Pulmonary artery (tissue), 1 donor: ENCODE measurements around a stretch of chr5.

- PRO-cap, result no peak
Observed at GRCh38 chr5:139104701-139105247, 93.4 kb downstream of the SIL1 start.

GRCh38 chr5:139182065-139182425 lies 16.1 kb downstream of the SIL1 start:
- PRO-cap, result no peak

DNA sequence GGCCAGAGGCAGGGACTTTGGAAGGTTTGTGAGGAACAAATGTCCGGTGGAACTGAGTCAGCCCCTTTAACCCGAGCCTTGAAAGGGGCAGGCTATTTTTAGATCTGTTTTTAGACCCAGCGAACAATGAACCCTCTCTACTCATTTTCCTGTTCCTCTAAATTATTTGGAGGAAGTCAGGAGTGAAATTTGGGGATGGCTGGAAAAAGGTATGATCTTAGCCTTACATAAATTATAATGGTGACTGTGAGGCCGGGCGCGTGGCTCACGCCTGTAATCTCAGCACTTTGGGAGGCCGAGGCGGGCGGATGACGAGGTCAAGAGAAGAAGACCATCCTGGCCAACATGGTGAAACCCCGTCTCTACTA lies 19.1 kb upstream of the MATR3 start:
- PRO-cap, result no peak

DNA sequence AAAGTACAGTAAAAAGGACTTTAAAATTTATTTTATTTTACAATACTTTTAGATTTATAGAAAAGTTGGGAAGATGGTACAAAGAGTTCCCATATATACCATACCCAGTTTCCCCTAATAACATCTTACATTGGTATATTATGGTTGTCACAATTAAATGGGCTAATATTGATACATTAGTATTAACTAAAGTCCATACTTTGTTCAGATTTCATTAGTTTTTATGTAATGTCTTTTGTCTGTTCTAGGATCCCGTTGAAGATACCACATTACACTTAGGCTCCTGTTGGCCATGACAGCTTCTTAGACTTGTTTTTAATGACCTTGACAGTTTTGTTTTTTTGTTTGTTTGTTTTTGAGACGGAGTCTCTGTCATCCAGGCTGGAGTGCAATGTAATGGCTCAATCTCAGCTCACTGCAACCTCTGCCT lies 11.0 kb upstream of the MATR3 start:
- PRO-cap, result no peak

- PRO-cap, result no peak
Observed at GRCh38 chr5:139323208-139323559, 18.5 kb upstream of the PAIP2 start.

GRCh38 chr5:139328666-139329106 lies 13.0 kb upstream of the PAIP2 start:
- PRO-cap, result no peak

GRCh38 chr5:139330246-139330776 lies 11.3 kb upstream of the PAIP2 start:
- PRO-cap, result no peak

DNA sequence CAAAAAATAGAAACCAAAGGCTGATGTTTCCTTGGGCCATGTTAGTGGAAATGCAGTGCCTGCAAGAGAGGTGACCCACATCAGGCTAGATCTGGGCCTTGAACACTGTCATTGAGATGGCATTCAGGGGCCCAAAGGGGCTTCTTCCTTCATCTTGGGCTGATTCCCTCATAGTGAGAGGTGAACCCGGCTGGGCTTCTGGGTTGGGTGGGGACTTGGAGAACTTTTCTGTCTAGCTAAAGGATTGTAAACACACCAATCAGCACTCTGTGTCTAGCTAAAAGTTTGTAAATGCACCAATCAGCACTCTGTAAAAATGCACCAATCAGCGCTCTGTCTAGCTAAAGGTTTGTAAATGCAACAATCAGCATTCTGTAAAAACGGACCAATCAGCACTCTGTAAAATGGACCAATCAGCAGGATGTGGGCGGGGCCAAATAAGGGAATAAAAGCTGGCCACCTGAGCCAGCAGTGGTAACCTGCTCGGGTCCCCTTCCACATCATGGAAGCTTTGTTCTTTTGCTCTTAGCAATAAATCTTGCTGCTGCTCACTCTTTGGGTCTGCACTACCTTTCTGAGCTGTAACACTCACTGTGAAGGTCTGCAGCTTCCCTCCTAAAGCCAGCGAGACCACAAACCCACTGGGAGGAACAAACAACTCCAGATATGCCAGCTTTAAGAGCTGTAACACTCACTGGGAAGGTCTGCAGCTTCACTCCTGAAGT lies 20.4 kb upstream of the STING1 start:
- PRO-cap, result no peak

DNA sequence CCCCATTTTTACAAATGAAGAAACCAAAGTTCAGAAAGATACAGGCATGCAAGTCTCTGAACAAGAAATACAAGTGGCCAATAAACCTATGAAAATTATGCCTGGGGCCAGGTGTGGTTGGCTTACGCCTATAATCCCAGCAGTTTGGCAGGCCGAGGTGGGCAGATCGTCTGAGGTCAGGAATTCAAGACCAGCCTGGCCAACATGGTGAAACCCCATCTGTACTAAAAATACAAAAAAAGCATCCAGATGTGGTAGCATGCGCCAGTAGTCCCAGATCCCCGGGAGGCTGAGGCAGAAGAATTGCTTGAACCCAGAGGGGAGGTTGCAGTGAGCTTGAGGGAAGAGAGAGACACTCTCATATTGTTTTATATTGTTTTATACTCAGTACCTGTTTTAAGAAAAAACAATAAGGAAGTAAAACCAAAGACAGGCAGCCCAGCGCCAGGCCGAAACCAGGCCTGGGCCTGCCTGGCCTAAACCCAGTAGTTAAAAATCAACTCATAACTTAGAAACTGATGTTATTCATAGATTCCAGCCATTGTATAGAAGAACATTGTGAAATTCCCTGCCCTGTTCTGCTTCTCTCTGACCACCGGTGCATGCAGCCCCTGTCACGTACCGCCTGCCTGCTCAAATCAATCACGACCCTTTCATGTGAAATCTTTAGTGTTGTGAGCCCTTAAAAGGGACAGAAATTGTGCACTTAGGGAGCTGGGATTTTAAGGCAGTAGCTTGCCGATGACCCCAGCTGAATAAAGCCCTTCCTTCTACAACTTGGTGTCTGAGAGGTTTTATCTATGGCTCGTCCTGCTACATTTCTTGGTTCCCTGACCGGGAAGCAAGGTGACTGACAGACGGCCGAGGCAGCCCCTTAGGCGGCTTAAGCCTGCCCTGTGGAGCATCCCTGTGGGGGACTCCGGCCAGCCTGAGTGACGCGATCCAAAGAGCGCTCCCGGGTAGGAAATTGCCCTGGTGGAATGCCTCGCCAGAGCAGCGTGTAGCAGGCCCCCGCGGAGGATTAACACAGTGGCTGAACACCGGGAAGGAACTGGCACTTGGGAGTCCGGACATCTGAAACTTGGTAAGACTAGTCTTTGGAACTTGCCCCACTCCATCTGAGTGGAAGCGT lies 35.2 kb upstream of the UBE2D2 start:
- PRO-cap, result no peak

- PRO-cap, result no peak
Observed at GRCh38 chr5:139561637-139562560, 760 bp downstream of the UBE2D2 start.

DNA sequence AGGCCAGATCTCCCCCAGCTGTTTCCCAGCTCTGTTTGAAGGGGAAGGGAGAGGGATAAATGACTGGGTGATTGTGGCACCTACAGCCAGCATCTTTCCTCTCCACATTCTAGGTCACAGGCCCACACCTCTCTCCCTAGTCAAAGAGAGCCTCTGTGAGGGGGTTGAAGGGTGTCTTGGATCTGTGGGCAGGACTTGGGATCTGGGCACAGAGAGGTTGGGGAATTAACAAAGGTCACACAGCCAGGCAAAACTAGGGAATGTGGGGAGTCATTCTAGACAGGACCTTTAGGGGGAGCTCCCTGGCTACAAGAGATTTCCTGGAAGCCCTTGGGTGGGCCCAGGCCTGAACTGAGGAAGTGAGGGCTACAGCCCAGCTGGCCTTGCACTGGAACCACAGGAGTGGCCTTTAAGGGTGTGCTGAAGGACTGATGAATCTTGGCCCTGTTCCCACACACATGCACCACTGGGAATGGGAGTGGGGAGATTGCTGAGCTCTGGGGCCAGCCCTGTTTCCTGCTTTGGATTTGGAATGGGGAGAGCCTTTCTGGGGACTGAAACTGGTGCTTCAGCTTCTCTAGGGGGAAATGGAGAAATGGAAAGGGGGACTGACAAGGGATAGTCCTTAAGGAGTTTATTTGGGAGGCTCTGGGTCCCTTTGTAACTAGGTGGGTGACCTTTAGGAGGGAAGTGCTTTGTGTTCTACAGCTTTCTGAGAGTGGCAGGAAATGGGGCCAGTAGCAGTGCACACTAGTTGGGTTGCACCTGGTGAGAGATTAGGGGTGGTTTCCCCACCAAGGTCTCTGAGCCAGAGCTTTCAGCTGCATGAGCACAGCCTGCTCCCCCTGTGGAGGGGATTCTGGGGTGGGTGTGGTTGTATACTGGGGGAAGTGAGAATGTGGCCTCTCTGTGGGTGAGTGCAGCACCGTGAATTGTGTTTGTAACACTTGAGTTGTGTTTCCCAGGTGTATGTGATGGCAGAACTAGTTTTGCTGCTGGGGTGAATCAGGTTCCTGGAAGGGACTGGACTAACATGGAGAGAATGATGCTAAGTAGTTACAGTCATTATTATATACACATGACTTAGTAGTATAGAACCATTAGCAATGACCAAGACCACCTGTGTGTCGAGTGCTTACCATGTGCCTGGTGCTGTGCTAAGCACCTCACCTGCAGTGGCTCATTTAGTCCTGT lies 12.2 kb upstream of the CXXC5 start:
- PRO-cap, result no peak

- PRO-cap, result no peak
Observed at GRCh38 chr5:139640604-139641262, 7.4 kb upstream of the CXXC5 start.

- PRO-cap, result no peak
Observed at GRCh38 chr5:139654728-139655594, 6.8 kb downstream of the CXXC5 start.

- PRO-cap, result bidirectional peak, plus-strand start at chr5:139655827, minus-strand start at chr5:139655734; unidirectional peak, minus-strand start at chr5:139655859
Observed at GRCh38 chr5:139655595-139656481, 7.7 kb downstream of the CXXC5 start.

DNA sequence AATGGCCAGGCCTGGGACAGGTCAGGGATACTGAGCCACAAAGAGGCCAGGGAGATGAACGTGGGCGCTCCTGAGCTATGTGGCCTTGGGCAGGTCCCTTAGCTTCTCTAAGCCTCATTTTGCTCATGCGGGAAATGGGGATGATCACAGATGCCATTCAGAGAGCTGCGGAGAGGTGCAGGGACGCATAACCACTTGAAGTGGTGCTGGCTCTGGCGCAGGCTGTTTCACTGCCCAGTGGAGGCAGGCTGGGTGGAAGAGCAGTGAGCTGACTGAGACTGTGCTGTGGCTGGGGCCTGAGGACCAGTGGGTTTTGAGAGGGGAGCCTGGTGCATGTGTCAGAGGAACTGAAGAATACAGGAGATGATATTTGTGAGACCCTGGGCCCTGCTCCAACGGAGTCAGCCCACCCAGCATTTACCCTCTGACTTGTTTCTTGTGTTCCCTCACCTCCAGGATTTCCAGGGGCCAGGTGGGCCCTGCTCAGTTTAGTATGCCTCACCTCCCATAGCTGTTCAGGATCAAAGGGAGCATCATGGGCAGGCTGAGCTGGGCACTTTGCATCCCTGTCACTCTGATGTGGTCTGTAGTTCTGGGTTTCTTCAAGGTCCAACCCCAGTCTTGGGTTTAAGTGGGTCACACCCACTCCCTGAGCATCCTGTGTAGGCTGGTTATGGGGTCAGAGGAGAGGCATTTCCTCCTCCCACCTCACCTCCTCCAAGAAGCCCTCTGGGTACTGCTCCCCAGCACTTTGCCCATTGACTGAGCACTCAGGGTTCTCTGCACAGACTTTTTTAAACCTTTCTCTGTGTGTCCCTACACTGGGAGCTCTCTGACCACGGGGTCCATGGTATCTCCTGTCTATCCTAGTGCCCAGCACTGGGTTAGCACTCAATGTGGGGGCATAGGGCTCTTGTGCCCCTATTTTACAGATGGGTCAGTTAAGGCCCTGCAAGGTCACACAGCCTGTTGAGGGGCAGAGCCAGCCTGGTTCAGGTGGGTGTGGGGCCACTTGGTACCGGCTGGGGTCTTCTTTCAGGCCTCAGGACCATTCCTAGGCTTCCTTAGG lies 18.7 kb downstream of the CXXC5 start:
- PRO-cap, result no peak

GRCh38 chr5:139669809-139670433 lies 21.8 kb downstream of the CXXC5 start:
- PRO-cap, result no peak

GRCh38 chr5:139677746-139678434 lies 29.7 kb downstream of the CXXC5 start:
- PRO-cap, result no peak

DNA sequence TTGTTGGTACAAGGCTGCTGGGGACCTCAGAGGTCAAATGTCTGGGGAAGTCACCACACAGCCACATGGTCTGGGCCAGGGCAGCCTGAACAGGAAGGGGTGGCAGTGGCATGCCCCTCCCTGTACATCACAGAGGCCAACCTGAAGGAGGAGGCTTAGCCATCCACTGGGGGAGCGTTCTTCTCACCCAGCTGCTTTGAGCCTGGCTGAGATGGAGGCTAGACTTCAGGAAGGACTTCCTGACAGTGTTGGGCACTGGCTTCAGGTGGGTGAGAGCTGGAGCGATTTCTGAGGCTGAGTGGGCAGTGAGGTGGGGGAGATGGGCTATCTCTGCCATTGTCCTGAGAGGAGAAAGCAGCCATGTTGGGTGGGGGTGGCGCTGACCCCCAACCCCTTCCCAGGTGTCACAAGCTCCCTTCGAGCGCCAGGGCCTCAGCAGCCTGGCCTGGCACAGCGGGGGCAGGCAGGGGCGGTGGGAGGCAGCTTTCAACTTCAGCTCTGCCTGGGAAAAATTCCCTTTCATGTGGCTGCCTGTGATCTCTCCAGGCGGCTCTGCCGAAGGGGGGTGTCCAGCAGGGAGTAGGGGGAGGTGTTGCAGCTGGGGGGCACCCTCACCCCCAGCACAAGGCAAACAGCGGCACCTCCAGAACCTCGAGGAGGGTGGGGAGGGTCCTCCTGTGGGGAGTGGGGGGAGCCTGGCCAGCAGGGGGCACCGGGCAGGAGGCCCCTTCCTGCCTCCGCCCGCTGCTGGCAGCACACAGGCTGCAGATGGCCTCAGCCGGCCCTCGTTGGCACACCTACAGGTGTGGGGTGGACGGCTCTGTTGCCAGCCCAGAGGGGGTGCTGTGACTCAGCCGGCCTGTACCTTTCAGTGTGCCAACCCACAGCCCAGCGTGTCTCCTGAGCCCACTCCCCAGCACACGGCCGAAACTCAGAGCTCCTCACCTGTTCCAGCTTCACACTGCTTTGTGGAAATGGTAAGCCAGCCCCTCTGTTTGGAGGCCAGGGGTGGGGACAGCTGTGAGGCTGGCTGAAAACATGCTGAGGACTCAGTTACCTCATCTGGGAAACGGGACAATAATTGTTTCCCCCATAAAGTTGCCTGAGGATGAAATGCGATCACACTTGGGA lies 36.7 kb downstream of the CXXC5 start:
- PRO-cap, result no peak

- PRO-cap, result bidirectional peak, plus-strand start at chr5:139690667, minus-strand start at chr5:139690490
Observed at GRCh38 chr5:139690173-139691302, 42.4 kb downstream of the CXXC5 start.

GRCh38 chr5:139745795-139746836 lies 49.5 kb upstream of the PSD2 start:
- PRO-cap, result unidirectional peak, plus-strand start at chr5:139746413